Jurkat, Clone E6-1 (cell line): ENCODE data around the gene PRELID3B.

- RRBS, result no CpG with 5 or more reads among the region's 25 CpGs
These were observed 49.7 kb upstream of the GNAS start for GRCh38 chr20:58841567-58841852.

- RRBS, result no CpG with 5 or more reads among the region's 10 CpGs
These were observed 5.1 kb downstream of the GNAS start for GRCh38 chr20:58896126-58896893.

GRCh38 chr20:58910470-58911447 is 19.5 kb downstream of the GNAS start:
- RRBS, result no CpG with 5 or more reads among the region's 20 CpGs

DNA sequence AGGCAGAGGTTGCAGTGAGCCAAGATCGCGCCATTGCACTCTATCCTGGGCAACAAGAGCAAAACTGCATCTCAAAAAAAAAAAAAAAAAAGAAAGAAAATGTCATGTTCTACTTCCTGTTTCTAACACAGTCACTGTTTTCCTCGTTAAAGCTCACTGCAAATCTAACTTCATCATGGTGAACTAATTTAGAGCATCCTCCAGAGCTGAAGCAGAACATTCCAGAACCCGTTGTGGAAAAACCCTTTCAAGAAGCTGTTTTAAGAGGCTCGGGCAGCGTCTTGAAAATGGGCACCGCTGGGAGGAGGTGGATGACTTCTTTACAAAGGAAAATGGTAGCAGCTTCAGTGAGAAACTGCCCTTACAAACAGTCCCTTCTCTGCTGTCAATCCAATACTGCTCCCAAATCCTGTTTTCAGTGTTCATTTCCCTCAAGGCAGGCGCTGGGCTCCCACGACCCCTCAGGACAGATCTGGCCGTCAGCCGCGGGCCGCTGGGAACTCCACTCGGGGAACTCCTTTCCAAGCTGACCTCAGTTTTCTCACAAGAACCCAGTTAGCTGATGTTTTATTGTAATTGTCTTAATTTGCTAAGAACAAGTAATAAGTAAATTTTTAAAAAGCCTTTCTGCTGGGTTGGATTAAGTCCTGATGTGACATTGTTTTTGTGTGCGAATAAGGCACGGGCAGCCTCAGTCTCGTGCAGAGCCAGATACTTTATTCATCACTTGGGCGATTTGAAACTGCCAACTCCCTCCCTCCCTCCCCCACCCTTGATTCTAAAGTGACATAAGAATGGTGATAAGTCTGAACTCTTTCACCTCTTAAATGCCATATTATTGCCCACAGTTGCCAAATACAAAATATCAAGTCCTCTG is 12.3 kb downstream of the CTSZ start:
- RRBS, result no CpG with 5 or more reads among the region's 18 CpGs

DNA sequence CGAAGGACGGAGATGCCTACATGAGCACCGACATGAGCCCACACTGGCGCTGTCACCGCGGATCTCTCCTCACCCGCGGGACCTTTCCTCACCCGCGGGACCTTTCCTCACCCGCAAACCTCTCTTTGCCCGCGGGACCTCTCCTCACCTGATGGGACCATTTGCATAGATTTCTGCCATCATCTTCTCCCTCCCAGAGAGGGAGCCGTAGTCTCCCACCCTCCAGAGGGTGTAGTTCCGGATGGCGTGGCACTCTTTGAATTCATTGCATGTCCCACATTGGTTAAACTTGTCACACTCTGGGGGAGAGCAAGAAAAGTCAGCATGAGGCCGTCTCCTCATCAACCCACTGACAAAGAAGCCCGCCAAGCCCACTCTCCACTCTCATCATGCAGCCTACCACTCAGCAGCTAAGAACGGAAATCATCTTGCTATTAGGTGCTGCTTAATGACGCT is 9.6 kb downstream of the CTSZ start:
- RRBS, result no CpG with 5 or more reads among the region's 20 CpGs

DNA sequence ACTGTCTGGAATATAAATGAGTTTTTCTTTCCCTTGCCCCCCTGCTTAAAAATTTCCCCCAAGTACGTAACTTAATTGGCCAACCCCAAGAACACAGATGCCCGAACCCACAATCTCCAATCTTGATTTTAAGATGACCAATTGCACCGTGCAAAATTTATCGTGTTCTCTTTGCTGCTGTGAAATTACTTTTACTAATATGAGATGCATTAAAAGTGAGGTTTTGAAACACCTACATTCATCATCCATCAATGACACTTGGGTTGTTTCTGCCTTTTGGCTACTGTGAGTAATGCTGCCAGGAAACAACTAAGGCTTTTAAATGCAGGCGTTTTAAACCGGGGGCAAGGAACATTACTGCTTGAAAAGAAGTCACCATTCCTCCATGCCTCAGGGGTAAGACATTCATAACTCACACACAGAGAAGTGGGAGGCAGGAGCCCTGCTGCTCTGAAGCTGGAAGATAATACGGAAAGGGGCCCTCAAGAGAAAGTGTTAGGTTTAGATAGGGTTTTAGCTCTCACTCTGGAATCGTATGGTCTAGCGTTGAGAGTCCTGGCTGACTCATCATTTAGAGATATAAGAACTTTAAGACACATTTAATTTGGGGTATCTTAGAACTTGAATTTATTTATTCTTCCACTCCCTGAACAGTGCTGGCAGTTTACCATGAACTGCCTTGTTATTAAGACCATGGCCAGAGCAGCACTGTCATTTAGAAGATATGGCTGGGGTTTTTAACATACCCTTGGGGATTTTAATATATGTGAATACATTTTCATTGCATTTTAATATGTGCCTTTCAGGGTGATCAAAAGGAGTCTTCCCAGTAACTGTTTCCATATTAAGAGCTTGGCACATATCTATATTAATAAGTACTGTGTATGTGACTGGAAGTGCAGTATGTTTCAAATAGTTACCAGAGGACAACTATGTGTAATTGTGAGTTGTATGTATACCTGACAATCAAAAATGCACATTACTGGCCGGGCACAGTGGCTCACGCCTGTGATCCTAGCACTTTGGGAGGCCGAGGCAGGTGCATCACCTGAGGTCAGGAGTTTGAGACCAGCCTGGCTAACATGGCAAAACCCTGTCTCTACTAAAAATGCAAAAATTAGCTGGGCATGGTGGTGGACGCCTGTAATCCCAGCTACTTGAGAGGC is 1.9 kb downstream of the TUBB1 start:
- RRBS, result no CpG with 5 or more reads among the region's 13 CpGs

DNA sequence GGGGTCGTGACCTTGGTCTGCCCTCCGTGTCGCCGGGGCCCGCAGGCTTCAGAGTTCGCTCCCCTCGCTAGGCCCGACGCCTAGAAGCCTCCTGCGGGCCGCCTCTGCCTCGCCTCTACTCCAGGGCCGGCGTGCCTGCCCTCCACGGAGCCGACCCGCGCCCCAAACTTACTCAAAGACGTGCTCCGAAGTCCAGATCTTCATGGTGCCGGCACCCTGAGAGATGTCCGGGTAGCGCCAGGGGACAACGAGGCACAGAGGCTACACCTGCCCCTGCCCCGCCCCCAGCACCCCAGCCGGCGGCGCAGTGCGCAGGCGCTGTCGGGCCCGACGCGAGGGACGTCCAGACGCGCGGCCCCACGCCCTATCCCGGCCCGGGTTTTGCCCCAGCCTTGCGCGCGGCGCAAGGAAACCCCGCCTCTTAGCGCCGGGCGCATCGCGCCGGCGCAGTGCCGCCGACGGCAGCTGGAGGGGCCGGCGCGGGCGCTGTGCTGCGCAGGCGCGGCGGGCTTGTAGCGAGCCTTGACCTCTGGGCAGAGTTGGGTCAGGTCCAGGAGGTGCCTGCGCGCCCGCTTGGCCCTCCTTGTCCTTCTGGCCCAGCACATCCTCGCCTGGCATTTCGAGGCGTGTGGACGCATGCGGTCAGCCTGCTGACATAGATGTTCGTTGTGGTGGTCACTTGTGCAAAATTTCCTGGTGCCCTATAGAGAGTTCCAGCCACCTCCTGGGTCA is at the start of gene PRELID3B:
Gene PRELID3B (minus strand): TSS at position 260 of the 732 bp plus-strand sequence.
- RRBS, result 2% methylated on average over 45 of the region's 74 CpGs

DNA sequence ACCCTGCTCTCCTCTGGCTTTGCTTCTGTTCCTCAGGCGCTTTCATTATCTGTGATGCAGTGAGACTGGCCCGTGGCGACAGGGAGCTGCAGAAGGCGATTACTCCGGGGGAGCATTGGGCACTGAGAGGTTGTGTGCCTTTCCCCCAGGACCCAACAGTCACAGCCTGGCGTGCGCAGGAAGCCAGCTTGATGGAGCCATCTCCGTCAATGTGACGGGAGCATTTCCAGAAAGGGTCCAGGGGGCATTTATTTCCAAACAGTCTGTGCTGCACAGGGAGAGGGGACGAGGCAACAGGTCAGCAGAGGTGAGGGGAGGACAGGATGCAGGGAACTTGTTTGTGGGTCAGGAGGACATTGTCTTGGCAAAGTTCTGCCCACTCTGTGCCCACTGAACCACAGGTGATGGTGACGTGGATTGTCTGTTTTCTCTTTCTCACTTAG is 5.5 kb upstream of the ZNF831 start:
- RRBS, result no CpG with 5 or more reads among the region's 11 CpGs

GRCh38 chr20:59515155-59515504 is 89.2 kb upstream of the PHACTR3 start:
- RRBS, result no CpG with 5 or more reads among the region's 14 CpGs

DNA sequence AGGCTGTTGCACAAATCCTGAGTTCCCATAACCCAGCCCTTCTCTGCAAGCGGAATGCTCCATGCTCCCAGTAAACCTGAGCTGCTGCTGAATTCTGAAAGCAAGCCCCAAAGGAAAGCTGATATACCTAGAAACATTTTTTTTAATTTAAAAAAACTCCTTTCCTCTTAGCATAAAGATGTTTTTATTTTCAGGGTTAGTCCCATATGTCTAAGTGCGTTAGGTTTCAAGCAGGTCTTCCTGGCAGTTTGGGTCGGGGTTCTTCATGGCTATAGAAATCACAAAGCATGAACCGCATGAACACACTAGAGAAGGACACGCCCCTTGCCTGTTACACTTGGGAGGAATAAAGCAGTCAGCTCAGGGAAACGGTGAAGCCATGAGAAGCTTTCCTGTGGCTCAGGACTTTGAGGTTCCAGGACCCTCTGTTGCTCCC is 96.8 kb downstream of the SYCP2 start:
- RRBS, result no CpG with 5 or more reads among the region's 6 CpGs

GRCh38 chr20:60033927-60035121 is 76.1 kb downstream of the CDH26 start:
- RRBS, result no CpG with 5 or more reads among the region's 10 CpGs

DNA sequence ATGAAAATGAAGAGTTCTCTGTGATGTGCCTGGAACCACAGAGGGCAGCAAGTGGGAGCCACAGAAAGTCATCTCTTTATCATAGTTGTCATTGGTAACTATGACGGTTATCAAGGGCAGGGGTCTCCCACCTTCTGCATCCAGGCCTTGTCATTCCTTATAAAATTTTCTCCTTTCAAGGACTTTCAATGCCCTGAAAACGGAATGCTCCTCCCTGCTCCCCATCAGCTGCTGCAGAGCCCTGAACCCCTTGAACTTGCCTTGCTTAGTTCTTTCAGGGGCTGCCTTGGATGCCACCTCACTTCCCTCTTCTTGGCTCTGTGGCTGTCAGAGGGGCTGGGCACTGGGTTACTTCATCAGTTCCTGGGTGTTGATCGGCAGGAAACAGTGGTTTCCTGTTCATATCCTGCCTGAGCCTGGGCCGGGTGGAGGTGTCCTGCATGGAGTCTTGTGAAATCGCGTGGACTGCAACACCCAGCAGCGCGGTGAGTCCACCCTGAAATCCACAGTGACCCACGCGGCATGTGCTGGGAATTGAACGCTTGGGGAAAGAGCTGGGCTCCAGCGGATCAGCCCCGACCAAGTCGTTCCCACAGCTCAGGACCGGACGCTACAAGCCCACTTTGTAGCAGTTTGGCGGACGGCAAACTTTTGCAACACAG is 97.4 kb downstream of the CDH26 start:
- RRBS, result no CpG with 5 or more reads among the region's 18 CpGs

DNA sequence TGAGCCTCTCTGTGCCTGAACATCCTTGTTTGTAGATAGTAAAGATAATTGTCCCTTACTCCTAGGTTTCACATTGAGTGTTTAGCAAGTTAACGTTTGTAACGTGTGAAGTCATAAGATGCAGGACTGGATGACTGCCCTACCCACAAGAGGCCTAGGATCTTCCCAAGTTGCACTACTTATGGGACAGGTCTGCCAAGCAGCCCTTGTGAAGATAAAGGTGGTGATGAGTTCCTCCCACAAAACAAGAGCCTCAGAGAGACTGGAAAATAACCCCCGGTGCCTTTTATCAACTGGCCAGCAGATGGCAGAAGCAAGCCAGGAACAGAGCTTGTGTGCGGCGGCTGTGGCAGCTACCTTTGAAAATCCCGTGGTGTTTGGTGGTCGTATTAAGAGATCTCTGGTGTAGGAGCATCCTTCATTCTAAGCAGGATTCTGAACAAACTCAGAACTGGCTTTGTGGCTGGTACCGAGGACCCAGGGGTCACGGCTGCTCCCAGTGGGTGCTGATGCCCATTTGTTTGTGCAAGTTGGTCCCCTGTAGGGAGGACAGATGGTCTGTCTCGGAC is 99.1 kb downstream of the CDH26 start:
- RRBS, result no CpG with 5 or more reads among the region's 10 CpGs

DNA sequence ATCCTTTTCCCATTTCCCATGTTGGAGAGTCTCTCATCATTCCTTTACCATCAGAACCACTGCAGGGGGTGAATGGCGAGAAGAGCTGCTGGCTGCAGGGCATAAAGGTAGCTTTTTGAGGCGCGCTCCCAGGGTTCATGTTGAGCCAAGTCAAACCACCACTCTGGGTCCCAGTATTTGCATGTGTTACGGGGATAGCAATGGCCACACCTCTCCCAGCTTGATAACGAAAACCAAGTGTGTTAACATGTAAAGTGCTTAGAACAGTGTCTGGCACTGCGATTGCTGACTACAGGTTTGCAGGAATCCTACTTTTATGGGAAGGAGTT is 396.5 kb downstream of the CDH4 start:
- RRBS, result no CpG with 5 or more reads among the region's 6 CpGs

DNA sequence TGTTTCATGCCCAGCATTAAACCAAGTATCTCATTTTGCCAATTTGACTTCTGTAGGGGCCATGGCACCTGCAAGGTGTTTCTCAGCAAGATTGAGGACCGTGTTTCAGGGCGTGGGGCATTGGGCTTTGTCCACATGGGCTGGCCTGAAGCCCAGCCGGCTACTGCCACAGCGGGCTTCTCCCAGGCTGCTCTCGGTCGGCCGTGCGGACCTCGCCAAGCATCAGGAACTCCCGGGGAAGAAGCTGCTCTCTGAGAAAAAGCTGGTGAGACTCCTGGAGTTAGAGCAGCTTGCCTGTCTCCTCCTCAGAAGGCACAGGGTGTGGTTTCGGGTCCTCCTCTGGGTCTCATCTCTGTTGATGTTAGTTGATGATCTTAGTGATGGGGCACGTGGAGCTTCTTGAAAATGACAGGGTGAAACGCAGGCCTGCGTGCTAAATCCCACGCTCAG is 10.6 kb downstream of the MTG2 start:
- RRBS, result 86% methylated on average over 6 of the region's 15 CpGs

GRCh38 chr20:62308245-62309500 is 5.9 kb downstream of the ADRM1 start:
- RRBS, result no CpG with 5 or more reads among the region's 45 CpGs

DNA sequence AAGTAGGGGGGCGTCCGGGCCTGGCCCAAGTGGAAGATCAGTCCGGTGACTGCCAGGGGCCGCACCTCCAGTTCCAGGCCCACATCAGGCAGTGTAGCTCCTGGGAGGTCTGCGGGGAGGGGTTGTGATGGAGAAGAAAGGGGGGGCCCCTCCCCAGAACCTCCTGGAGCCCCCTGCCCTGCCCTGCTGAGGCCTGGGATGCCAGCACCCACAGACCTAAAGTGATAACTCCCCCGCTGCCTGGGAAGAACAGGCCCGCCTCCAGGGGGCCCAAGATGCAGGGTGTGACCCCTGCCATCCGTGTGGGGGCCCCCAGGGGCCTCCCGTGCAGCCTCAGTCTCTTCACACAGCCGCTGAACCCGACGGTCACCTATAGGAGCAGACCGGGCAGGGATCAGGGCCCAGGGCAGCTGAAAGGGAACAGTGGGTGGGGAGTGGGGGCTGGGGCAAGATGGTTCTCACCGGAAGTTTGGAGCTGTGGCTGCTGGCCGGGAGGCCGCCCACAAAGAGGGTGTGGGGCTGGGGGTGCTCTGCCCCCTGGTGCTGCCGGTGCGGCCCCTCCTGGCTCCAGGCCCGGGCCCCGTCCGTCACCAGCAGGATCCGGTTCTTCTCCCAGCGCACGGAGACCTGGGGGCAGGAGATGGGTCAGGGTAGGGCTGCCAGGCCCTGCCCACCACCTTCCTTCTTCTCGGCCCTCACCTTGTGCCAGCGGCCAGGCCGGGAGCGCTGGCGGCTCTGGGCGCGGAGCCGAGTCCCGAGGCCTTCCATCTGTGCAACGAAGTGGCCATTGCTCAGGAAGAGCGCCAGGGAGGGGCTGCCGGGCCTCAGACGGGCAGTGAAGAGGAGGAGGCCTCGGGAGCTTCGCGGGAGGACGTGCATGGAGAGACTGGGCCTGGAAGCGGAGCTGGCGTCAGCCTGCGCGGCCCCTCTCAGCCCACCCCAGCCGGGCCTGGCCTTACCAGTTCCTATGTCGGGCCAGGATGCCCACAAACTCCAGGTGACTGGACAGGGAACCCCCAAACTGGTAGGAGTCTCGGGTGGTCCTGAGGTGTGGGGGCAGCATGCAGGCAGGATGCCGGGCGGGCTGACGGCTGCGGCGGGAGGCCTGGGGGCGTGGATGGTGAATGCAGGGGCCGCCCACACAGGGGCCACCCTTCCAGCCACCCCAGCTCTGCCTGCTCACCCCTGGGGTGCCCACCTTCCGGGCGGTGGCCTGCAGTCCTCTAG is 7.8 kb downstream of the ADRM1 start:
- RRBS, result 68% methylated on average over 5 of the region's 57 CpGs

GRCh38 chr20:62381013-62382030 is 5.6 kb upstream of the RPS21 start:
- RRBS, result no CpG with 5 or more reads among the region's 20 CpGs

DNA sequence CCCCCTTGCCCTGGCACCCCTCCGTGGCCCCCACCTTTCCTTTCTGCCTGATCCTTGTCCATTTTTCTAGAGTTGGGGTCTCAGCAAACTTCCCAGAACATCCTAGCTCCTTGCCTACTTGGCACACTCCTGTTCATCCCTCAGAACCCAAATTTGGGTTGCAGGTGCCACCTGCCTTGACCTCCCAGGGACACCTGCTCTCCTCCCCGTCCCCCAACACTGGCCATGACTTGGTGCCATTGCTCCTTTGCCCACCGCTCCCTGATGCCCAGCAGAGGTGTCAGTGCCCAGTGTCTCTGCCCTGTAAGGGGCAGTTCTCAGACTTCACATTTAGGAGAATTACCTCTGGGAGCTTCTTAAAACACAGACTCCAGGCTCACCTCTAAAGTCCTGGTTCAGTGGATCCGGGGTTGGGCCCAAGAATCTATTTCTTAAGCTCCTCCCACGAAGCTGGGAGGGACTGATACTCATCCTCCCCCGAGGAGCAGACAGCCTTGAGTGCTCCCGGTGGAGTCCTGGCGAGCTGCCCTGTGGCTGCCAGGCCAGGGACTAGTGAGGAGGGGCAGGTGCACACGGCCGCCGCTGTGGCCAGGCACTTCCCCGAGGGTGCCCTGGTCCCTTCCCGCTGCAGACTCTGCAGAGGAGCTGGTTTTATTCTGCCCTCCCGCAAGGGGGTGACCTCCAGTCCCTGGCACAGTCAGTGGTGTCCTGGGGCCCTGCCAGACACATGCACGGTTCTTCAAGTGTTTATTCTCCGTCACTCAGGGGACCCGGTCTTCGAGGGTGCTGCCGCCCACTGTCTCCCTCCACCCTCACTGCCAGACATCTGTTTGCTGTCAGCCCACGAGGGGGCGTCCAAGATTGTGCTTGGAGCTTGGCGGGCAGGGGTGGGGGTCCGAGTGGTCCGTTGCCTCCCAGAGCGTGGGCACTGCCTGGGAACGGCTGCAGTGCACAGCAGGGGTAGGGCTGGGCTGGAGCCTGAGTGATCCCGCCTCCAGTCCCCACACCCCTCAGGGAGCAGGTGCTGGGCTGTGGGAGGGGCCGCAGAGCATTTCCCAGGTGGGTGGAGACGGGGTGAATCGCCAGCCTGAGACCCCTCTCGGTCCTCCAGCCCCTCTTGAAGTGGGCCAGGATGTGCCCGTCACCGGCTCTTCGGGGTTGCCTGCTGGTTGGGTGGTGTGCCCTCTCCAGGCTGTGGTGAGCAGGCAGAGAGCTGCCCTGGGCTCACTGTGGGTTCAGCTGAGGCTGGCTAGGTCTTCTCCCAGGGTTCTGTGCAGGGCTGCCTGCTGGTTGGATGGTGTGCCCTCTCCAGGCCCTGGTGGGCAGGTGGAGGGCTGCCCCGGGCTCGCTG is 2.9 kb upstream of the CABLES2 start:
- RRBS, result 8% methylated on average over 5 of the region's 36 CpGs

GRCh38 chr20:62494598-62495057 is 18.8 kb upstream of the GATA5 start:
- RRBS, result no CpG with 5 or more reads among the region's 8 CpGs